ENCODE measurements around the genes SSX3, SLC38A5, TFE3, PRAF2 and PRICKLE3.

DNA sequence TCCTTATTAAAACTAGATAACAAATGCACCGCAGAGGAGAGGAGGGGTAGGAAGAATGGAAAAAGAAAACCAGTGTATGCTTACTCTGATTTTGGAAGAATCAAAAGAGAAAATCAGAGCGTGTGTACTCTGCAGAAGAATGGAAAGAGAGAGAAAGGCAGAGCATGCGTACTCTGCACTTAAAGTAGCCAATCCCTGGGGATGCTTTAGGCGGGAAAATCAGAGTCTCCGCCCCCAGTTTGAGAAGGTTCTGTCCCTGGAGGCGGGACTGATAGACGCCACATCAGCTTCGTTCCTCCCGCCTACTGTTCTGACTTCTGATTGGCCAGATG, 23.6 kb downstream of the SSX1 start:
- PRO-cap = no peak

DNA sequence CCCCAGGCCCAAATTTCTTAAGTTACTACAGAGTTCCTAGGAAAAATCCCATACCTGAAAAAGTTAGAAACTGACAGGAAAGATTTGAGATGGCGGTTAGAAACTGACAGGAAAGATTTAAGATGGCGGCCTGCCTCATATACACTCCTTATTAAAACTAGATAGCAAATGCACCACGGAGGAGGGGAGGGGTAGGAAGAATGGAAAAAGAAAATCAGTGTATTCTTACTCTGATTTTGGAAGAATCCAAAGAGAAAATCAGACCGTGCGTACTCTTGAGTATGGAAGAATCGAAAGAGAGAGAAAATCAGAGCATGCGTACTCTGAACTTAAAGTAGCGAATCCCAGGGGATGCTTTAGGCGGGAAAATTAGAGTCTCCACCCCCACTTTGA, at the start of gene SSX3:
SSX3 (minus strand) TSS at position 299 of the 393 bp plus-strand sequence.
- PRO-cap = no peak

DNA sequence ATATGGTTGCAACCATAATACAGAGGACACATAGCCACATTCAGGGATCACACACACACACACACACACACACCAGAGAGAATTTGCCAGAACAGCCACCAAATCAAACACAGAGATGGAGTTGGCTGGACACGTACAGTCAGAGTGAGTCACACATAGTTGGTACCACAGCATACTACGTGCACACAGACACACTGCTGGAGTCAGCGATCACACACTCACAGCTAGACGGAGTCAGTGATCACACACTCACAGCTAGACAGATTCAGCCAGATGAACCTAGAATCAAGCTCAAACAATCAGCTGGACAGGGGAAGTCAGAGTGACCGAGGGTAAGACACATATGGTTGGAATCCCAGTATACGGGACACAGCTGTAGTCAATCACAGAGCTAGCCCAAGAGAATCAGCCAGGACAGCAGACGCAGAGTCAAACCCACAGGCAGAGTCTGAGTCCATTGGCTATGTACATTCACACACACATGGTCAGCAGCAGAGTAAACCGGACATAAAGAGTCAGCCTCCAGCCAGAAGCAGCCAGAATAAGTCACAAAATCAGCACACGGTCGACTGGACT, 4.7 kb downstream of the SLC38A5 start:
- PRO-cap = no peak

GRCh38 chrX:48469900-48470613, at the start of gene SLC38A5:
Gene SLC38A5, minus strand, starts transcription at chrX:48470260.
- PRO-cap = no peak

DNA sequence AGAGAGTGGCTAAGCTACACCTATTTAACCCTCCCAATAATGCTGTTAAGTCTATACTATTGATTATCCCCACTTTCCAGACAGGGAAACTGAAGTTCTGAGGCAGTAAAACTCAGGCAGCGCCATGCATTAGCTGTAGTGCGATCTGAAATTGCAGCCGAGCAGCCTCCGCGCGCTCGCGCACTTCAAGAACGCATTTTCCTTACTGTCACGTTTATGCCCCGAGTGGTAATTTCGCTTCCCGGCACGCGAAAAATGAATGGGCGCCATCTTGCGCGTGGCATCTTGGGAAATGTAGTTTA, 375 bp upstream of the FTSJ1 start:
- PRO-cap = bidirectional peak, plus-strand start outside the sequence, minus-strand start at position 200 of the sequence

- PRO-cap = no peak
Observed at GRCh38 chrX:48482146-48482940, 6.3 kb downstream of the FTSJ1 start.

- PRO-cap = no peak
Observed at GRCh38 chrX:48531461-48532085, 7.9 kb upstream of the TBC1D25 start.

DNA sequence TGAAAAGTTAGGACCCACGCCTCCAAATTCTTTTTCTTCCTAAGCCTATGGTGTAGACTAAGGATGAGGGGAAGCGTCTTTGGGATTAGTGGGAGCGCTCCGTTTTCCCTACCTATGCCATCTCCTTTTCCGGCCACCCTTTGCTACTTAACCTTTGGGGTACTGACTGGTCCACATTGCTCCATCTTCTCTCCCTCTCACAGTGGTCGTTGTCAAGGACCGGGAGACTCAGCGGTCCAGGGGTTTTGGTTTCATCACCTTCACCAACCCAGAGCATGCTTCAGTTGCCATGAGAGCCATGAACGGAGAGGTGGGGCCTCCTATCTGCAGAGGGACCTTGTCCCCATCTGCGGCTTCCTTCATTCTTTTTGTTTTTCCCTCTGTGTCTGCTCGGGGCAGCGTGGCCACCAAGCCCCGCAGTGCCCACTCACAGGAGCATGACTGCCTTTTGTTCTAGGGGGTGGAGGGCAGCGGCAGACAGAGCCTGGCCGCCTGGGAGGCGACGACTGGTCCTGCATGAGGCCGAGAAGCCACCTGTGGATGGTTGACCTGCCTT, 1.2 kb downstream of the RBM3 start:
- PRO-cap = no peak

DNA sequence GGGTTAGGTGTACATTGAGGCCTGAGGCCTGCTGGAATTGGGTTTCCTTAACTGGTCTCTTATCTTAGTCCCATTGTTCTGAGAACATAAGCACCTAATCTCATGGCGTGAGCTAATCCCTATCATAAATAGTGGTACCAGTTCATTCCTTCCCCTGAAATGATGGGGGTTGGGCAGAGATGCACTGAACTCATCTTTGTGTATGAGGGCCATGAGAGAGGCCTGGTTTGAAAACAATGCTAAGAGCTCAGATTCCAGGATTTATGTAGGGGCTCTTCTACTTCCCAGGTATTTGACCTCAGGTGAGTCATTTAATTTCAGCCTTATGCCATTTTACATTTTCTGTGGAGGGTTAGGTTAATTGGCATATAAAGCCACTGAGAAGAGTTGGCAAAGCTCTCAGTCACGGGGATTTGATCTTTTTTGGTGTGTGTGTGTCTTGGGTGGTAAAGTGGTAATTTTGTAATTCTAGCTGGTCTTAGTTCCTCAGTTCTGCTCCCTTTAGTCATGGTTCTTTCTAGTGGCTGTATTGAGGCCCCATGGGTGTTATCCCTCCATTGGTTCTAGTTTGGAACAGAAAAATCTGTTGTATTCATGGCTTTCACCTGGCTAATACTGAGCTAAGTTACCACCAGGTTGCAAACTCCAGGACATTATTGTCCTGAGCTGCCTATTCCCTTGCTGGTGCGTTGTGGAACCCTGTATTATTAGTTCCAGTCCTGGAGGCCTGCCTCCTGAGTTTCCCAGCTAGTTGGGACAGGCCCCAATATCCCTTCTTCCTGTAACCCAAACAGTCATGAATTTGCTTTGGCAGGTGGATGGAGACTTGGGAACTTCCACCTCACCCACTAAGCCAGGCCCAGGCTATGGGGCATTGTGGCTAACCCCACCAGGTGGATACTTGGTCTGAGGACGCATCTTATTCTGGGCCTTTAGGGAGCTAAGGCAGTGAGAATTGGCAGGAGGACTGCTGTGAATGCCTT, 4.7 kb downstream of the RBM3 start:
- PRO-cap = no peak

GRCh38 chrX:48707338-48708294, 11.1 kb downstream of the SUV39H1 start:
- PRO-cap = no peak

DNA sequence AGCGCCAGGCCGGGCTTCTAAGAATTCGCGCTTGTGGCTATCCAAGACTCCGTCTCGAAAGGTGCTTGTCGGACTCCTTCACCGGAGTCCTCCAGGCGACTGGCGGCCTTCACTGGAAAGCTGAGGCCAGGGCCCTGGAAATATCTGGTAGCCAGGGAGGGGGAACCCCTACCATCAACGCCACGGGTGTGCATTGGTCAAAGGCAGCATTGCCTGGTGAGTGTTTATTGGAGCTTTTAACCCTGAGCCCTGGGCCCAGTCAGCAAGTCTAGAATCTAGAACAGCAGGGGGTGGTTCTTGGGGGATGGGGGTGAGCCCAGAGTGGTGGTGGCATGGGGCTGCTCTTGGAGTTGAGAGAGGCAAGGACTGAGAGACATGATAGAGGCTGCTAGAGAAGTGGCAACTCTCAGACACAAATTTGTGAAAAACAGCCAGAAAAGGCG, 629 bp upstream of the PIM2 start:
- PRO-cap = no peak

DNA sequence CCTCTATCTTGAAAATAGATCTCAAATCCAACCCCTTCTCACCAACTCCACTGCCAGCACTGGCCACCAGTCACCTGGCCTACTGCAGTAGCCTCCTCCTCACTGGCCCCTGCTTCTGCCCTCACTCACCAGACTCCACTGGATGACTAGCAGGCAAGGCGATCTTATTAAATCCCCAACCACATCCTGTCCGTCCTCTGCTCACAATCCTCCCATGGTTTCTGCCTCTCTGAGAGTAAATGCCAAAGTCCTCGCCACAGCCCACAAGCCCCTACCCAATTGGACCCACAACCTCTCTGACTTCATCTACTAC, 5.4 kb upstream of the PIM2 start:
- PRO-cap = no peak

DNA sequence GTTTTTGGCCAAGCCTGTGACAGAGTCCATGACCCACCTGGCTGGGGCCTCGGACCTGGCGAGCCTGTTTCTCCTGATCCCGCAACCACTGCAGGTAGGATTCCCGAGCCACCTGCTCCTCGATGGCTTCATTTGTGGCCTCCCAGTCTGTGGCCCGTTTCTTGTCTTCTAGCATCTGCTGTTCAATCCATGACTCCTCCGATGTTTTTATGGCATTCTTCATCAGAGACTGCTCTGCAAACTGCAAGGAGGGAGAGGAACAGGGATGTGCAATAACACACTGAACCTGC, 6.9 kb upstream of the PIM2 start:
- PRO-cap = no peak

- PRO-cap = unidirectional peak, minus-strand start at chrX:49043320; bidirectional peak, plus-strand start at chrX:49043821, minus-strand start at chrX:49043472
Observed at GRCh38 chrX:49043067-49043708, at the start of gene TFE3. Gene TFE3, minus strand, starts transcription at chrX:49043357.

DNA sequence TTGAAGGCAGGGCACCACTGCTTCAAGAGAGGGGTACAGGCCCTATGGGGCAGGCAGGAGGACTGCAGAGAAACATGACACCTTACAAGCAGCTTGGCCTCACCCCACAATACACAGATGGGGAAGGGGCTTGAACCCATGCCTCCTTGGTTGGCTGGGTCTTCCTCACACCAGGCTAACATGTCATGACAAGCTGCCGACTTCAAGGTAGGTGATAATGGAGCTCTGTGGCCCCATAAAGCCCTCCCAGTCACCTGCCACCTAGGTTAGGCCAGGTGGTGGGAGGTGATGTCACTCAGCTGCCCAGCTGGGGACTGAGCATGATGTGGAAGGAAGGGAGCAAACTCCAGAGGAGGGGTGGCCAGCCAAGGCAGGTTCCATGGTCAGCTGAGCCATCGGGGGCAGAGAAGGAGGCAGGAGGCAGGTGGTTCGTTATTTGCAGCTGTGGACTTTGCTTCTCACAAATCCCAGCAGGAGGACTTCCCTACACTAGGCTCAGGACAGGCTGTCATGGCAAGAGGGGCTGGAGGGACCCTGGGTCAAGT, 2.0 kb downstream of the CCDC120 start:
- PRO-cap = no peak

DNA sequence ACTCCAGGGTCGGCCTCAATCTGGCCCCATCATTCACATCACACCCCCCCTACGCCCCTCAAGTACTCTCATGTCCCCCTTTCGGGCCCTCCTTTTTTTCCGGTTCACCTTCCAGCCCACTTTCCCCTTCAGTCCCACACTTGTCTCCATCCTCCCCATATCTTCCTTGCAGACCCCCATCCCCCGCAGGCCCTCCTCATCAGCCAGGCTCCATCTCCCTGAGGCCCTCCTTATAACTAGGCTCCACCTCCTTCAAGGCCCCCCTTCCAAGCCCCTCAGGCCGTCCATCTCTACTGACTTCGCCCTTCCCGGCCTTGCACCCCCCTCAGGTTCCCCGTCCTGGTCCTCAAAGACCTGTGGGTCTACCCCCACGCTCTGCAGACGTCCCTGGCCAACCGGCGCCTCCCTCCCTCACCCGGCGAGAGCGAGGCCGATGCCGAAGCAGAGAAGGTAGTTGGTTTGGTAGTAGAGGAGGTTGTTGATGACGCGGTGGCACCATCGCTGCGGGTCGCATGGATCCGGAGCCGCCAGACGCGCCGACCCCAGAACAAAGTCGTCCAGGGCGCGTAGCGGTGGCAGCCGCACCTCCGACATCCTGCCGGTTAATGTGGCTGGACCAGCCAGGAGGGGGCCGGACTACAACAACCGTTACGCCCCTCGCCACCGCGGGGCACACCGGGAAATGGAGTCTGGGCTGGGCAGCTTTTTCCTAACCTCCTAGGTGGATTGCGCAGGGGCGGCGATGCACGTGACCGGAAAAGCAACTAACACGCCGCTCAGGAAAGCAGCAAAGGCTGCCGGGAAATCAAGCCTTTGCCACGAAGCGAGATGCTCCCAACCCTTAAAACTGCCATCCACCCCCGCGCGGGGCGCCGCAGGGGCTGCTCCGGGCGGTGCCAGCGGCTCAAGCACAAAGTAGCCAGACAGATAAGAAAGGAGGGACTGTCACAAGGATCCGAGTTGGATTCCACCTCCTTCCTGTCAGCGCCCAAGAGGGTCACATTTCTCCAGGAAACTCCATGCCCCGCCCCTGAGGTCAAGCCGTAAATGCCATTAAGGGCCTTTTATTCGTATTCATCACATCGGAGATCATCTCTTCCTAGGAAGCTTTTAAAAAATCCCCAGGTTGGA, at the start of gene PRAF2:
PRAF2 (minus strand) TSS at position 609 of the 1,131 bp plus-strand sequence.
- PRO-cap = unidirectional peak, minus-strand start at position 597 of the sequence

GRCh38 chrX:49176282-49176875, 4.7 kb downstream of the PLP2 start:
- PRO-cap = no peak

GRCh38 chrX:49178171-49178608, 6.5 kb downstream of the PLP2 start:
- PRO-cap = no peak

DNA sequence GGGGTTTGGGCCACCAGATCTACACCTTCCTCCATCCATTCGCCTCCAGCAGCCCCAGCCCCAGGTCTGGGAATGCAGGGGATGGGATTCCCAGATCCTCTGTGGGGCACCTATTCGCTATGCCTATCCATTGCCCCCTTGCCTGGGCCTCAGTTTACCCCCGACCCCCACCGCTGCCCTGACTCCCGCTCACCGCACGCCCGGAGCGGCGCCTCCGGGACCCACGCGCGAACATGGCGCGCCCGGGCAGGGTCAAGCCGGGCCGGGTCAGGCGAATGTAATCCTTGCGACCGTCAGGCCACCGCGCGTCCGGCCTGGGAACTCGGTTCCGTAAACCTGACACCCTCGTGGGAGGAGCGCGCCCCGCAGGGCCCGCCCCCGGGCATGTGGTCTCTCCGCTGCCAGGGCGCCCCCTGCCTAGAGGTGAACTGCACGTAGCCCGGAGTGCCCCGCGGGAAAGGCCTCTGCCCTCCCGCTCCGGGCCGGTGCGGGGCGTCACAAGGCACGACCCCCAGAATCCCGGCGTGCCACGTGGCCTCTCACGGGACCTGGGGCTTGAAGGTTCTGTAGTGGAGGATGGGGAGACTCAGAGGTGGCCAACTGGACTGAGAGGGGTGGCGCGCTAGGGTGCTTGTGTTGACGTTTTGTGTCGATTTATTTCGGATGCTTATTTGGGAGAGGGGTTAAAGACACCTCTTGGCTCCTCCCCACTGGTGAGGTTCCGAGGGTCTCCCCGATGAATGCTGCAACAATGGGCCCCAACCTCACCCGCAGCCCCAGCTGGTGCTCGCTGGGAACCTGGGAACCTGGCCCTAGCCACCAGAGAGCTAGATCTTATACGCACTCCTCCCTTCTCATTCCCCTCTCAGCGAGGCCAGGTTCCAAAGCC, at the start of gene PRICKLE3:
PRICKLE3 (minus strand) TSS at position 311 of the 889 bp plus-strand sequence.
- PRO-cap = bidirectional peak, plus-strand start at position 445 of the sequence, minus-strand start at position 311 of the sequence

DNA sequence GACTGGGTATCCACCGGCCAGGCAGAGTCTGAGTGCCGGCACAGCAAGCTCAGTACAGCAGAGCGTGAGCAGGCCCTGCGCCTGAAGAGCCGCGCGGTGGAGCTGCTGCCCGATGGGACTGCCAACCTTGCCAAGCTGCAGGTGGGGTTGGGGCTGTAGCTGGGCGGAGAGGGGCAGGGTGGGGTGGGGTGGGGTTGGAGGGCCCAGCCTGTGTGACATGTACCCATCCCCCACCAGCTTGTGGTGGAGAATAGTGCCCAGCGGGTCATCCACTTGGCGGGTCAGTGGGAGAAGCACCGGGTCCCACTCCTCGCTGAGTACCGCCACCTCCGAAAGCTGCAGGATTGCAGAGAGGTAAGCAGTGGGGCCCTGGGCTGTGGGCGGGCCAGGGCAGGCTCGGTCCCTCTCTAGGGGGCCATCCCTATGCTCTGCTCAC, 12.9 kb downstream of the CCDC22 start:
- PRO-cap = no peak

Measured in parotid gland (tissue), 1 donor.